Skeletal muscle cell (primary cell): ENCODE results near the gene ULK3.

DNA sequence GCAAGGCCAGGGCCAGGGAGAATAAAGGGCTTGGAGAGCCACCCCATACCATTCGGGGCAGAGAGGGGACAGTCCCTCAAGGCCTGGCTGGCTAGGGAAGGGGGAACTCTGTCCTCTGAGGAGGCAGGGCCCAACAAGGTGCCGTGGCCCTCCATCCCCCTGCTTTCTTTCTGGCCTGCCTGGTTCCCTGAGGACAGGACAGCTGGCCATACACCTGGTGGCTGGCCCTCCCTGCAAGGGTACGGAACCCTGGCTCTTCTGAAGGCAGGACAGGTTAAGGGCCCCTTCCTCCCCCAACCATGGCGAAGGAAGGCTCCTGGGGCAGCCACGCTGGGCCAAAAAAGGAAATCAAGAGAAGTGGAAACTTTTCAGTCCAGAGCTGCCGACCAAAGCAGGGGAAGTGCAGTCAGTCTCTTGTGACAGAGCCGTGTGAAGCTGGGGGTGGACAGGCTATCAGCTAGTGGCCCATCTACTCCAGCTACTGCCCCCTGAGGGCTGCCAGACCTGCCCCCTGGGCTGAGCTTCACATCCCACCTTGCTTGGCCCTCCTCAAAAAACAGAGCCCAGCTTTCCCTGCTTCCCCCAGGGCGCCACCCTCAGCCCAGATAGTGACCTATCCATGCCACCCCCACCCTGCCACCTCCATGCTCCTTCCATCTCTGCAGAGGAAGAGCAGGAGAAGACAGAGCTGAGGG is 4.8 kb downstream of the SEMA7A start:
- RRBS, result no CpG with 5 or more reads among the region's 8 CpGs

DNA sequence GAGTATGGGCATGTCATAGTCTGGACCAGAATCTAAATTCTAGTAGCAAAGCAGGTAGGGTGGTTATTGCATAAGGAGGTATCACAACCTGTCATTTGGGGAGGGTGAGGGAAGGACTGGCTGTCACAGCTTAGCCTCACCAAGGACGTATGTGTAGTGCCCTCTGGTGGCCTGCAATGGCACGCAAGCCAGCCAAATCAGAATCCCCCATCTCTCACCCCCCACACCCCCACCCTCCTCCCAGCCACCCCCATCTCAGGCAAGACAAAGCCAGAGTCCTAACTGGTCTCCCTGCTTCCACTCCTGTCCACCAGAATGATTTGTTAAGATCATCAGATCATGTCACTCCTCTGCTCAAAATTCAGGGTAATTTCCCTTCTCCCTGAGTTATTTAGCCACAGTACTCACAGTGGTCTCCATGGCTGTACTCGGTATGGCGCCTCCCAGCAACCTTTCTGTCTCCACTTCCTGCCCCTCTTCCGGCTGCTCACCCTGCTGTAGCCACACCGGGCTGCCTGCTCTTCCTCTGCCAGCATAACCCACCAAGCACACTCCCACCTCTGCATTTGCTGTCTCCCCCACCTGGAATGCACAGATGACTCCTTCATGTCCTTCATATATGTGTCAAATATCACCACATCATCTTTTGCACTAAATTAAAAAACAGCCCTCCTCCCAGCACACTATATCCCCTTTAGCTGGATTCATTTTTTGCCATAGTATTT is 29.0 kb upstream of the UBL7 start:
- RRBS, result no CpG with 5 or more reads among the region's 6 CpGs

- RRBS, result 1% methylated on average over 4 of the region's 42 CpGs
Measured at GRCh38 chr15:74615994-74616969, 646 bp downstream of the CLK3 start.

DNA sequence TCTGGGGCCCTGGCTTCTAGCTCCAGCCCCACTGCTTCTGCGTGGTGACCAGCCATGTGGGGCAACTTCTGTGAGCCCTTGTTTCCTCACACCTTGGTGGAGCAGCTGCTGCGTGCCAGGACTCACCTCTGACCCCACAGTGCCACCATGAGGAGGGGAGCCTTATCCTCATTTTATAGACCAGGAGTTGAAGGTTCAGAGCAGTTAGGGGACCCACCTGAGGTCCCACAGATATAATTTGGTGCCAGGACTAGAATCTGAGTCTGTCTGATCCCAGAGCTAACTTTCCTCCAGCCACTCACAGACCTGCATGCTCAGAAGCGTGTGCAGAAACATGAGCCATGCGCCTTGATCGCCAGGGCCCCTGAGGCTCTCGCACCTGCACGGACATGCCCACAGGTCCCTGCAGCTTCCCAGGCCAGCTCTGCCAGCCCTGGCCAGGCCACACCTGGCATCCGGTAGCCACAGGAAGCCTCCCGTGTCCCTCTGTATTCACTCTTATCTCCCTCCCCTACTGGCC is 13.0 kb upstream of the LMAN1L start:
- RRBS, result no CpG with 5 or more reads among the region's 9 CpGs

GRCh38 chr15:74842265-74843436 is at the start of gene ULK3:
Gene ULK3 (minus strand): TSS chr15:74843156.
- RRBS, result under 1% methylated on average over 50 of the region's 90 CpGs

- RRBS, result no CpG with 5 or more reads among the region's 7 CpGs
Measured at GRCh38 chr15:74891214-74891994, 1.6 kb downstream of the MPI start.

GRCh38 chr15:74896492-74896983 is 6.7 kb downstream of the MPI start:
- RRBS, result no CpG with 5 or more reads among the region's 3 CpGs

DNA sequence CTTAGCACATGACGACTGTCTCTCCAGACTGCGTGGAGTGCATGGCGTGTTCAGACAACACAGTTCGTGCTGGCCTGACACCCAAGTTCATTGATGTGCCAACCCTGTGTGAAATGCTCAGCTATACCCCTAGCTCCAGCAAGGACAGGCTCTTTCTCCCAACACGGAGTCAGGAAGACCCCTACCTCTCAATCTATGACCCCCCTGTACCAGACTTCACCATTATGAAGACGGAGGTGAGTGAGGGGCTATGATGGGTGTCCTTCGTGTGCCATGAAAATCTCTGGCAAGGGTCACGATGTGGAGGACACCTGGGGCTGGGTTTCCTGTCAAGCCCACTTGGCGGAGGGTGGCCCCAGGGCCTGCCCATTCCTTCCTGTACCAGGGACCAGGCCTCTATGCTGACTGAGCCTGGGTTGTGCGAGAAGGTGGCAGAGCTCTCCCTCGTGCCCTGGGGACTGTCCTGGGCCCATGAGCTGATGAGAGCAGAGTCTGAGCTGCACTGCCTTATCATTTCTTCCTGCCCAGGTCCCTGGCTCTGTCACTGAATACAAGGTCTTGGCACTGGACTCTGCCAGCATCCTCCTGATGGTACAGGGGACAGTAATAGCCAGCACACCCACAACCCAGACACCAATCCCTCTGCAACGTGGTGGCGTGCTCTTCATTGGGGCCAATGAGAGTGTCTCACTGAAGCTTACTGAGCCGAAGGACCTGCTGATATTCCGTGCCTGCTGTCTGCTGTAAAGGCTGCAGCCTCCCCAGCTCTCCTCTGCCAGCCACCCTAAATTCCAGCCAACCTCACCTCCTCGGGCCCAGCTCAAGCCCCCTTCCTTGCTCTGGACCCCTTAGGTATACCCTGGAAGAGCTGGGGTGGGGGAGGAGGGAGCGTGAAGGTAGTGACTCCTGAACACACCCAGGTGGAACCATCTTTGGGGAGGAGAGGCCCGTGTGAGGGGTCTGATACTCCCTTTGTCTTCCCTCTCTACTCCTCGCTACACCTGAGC is 7.4 kb downstream of the MPI start:
- RRBS, result no CpG with 5 or more reads among the region's 19 CpGs

DNA sequence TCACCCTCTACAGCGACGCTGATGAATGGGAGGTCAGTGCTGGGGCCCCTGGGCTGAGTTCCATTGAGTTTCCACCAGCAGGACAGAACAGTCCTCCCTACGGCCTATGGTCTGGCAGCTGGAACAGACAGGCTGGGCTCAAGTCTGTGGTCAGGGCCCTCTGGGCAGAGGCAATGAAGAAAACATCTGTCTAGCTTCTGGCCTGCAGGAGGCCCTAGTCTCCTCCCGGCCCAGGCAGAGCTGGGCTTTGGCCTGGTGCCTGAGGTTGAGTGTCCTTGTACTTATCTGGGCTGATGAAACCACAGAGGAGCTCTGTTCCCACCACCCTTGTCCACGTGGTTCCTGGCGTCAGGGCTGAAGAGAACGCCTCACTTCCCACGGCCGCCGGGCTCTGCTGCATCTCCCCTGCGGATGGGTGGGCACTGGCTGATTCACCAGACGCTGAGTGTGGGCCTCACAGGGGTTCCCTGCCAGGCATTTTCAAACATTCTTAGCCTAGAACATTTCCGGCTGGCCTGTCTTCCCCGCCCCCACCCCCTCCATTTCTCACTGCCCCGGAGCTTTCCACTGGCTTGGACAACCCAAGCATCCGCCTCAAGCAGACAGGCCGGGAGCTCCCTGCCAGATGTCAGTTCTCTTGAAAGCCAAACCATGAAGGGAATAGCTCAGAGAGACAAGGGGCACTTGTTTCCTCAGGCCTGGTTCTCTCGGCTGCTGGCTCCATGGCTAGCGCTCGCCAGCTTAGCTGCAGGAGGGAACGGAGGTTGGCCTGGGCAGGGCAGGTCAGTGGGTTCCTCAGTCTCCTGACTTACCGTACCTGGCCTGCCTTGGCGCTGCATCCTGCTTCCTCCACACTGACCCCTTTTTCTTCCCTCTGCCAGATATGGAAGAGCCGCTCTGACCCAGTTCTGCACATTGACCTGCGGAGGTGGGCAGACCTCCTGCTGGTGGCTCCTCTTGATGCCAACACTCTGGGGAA is 20.4 kb downstream of the PPCDC start:
- RRBS, result 11% methylated on average over 5 of the region's 25 CpGs

DNA sequence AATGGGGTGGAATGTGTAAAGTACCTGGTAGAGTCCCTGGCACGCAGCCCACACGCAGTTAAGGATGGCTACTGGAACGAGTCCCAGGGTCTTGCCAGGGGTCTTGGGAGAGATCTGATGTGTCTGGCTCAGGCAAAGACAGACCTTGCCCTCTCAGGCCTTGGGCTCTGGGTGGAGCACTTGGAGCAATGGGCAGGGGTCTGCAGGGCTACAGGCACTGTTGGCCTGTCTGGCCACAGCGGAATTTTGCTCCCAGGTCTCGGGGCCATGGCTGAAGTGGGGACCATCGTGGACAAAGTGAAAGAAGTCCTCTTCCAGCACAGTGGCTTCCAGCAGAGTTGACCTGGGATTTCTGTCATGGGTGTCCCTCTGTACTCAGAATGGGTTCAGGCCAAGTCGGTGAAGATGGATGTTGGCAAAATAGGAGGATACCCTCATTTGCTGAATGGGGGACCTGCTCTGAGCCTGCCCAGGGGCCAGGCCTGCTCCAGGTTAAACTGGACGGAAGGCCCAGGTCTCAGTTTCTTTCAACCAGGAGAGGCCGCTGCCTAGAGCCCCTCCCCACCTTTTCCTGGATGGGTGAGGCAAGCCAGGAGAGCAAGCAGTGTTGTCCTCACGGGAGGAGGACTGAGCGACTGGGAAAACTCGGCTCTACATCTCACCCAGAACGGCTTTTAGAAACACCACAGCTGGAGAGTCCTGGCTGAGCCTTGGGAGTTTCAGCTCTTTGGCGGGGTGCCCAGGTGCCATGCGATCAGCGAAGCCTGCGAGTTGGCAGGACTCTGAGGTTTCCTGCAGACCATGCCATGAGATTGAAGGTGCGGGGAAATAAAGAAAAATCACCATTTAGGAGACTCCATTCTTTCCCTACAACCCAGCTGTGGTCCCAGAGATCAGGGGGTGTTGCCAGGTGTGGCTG is 25.8 kb downstream of the PPCDC start:
- RRBS, result no CpG with 5 or more reads among the region's 18 CpGs

- RRBS, result no CpG with 5 or more reads among the region's 10 CpGs
Measured at GRCh38 chr15:75069340-75070061, 46.1 kb downstream of the PPCDC start.

- RRBS, result no CpG with 5 or more reads among the region's 2 CpGs
Measured at GRCh38 chr15:75071923-75072320, 48.5 kb downstream of the PPCDC start.

GRCh38 chr15:75156578-75157197 is 45.0 kb upstream of the C15orf39 start:
- RRBS, result no CpG with 5 or more reads among the region's 8 CpGs

DNA sequence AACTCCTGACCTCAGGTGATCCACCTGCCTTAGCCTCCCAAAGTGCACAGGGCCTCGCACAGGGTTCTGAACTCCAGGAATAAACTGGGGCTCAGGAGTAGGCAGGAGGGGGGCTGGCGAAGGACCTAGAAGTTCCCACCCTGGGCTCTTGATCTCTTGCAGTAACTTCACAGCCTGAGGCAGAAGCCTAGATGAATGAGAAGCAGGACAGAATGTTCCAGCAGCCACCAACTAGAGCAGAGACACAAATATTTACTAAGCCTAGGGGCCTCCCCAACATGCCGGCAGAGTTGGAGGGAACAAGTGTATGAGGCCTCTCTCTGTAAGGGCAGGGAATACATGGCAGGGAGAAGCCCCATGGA is 25.3 kb upstream of the C15orf39 start:
- RRBS, result no CpG with 5 or more reads among the region's 3 CpGs

DNA sequence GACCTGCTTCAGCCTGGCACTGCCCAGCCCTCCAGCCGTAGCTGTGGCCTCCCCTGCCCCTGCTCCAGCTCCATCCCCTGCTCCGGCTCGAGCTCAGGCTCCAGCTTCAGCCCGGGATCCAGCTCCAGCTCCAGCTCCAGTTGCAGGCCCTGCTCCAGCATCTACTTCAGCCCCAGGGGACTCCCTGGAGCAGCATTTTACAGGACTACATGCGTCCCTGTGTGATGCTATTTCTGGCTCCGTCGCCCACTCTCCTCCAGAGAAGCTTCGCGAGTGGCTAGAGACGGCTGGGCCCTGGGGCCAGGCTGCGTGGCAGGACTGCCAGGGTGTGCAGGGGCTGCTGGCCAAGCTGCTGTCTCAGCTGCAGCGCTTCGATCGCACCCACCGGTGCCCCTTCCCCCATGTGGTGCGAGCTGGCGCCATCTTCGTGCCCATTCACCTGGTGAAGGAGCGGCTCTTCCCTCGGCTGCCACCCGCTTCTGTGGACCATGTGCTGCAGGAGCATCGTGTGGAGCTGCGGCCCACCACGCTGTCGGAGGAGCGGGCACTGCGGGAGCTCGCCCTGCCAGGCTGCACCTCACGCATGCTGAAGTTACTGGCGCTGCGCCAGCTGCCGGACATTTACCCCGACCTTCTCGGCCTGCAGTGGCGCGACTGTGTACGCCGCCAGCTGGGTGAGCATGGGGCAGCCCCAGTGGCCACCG is 6.6 kb downstream of the C15orf39 start:
- RRBS, result 80% methylated on average over 4 of the region's 39 CpGs

GRCh38 chr15:75216965-75217253 is 15.2 kb downstream of the C15orf39 start:
- RRBS, result no CpG with 5 or more reads among the region's 5 CpGs

GRCh38 chr15:75348086-75349309 is 1.7 kb downstream of the NEIL1 start:
- RRBS, result 40% methylated on average over 7 of the region's 87 CpGs

DNA sequence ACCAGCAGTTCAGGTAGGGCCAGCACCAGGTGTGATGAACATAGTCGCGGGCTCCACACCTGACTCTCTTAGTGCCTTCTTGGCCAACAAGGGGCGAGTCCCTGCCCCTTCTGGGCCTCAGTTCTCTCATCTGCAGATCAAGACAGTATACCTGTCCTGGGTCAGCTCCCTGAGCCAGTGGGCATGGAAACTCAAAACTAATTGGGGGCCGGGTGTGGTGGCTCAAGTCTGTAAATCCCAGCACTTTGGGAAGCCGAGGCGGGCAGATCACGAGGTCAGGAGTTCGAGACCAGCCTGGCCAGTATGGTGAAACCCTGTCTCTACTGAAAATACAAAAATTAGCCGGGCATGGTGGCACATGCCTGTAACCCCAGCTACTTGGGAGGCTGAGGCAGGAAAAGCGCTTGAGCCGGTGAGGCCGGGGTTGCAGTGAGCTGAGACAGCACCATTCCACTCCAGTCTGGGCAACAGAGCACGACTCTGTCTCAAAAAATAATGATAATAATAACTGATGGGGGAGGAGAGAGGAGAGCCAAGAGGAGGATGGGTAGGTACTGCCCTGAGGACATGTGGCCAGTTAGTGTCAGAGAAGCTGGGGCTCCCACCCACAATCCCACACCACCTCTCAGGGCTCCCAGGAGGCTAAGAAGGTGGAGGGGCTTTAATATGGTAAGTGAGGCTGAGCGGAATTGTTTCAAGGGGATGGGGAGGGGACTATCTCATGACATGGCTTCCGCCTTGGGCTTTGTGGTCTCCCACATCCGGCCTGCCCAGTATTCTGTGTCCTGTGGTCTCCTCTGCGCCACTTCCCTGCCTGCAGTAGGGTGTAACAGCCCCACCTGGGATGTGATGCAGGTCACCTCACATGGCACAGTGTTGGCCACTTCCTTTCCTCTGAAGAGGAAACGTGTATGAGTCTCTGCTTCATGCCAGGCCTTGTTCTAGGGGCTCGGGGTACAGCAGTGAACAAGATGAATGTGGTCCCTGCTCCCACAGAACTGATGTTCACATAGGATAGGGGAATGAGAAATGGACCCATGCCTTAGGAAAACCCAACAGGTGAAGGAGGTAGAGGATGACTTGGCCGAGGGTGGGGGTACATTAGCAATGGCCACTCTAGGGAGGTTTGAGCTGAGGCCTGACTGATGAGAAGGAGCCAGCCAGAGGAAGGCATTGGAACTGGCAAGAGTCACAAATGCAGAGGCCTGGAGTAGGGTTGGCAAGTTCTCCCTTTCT is 2.9 kb downstream of the NEIL1 start:
- RRBS, result no CpG with 5 or more reads among the region's 20 CpGs

DNA sequence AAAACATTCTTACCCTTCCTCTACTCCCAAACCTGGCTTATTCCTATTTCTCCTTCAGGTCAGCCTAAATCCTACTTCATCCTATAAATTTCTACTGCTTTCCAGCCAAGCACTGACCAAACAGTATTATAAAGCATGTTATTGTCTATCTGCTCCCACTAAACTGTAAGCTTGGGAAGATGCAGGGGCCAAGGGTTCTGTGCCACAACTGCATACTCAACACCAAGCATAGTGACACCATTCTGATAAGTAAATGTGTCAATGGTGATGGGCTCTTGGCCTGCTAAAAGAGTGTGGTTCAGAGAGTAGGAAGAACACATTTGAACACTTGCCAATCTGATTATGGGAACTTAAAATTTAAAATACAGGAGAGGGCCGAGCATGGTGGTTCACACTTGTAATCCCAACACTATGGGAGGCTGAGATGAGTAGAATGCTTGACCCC is 34.2 kb downstream of the PTPN9 start:
- RRBS, result no CpG with 5 or more reads among the region's 1 CpG

DNA sequence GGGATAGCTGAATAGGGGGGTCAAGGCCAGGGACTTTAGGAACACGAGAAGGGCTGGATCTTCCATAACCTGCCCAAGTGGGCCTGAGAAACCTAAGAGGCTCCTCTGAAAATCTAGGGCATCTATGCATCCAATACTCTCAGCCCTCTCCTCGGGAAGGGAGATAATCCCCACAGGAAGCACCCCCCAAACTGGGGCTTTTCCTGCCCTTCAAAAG is 1.1 kb downstream of the PTPN9 start:
- RRBS, result no CpG with 5 or more reads among the region's 2 CpGs